H1 (cell line): ENCODE measurements around a stretch of chr11.

DNA sequence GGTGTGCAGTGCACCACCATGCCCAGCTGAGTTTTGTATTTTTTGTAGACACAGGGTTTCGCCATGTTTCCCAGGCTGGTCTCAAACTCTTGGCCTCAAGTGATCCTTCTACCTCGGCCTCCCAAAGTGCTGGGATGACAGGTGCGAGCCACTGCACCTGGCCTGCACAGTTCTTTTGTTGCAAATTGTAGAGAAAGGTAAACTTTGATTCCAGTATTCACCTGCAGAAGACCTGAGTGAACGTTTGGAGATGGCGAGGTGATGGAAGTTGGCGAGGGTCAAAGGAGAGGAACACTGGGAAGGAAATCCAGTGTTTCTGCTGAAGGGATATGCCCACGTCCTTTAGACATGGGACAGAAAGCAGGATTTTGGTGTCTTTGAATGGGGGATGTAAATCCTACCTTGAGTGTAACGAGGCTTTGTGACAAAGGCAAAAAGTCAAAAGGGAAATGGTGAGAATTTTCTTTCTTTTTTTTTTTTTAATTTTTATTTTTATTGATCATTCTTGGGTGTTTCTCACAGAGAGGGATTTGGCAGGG, 23.7 kb downstream of the PPFIA1 start:
- RRBS: no CpG with 5 or more reads among the region's 8 CpGs
CAGE:
- cytosol, long polyA plus RNA: no peak
- long polyA plus RNA: no peak
- nucleus, long polyA plus RNA: no peak

- RRBS: no CpG with 5 or more reads among the region's 17 CpGs
CAGE:
- cytosol, long polyA plus RNA: no peak
- long polyA plus RNA: start-site peak on the plus strand at chr11:70312982-70313084, 11 and 5 reads in 2 replicates
- nucleus, long polyA plus RNA: no peak
Observed at GRCh38 chr11:70312652-70313509, 42.4 kb downstream of the PPFIA1 start.

DNA sequence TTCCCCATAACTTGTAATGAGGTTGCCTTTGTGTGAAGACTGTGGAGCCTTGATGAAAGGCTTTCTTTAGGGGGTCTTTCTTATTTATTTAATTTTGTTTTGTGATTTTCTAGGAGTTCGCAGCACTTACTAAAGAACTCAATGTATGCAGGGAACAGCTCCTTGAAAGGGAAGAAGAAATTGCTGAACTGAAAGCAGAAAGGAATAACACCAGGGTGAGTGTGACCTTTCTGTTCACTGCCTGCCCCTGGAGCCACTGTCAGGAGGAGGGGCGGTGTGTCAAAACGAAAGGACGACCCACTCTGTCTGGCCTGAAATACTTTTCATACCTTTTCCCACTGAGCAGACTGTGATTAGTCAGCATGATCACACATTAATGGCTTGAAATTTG, 53.8 kb downstream of the PPFIA1 start:
- RRBS: no CpG with 5 or more reads among the region's 4 CpGs
CAGE:
- cytosol, long polyA plus RNA: no peak
- long polyA plus RNA: no peak
- nucleus, long polyA plus RNA: no peak

DNA sequence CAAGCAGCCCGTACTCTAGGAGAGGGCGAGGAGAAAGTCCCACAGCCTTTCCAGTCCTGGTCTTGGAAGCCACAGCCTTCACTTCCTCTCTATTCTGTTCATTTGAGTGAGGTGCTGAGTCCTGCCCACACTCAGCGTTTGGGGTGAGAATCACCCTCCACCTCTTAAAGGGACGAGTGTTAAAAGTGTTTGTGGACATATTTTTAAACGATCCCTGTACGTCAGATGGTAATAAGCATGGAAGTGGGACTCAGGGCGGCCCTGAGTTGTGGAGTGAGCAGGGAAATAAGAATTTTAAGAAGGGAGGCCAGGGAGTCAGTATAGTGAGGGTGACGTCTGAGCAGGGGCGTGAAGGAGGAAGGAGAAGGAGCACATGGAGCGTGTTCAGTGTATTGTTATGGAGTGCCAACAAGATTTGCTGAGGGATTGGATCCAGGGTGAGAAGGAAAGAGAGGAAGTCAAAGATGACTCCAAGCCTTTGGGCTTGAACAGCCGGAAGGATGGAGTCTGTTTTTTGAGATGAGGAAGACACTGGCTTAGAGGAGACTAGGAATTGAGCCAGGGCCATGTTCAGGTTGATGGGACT, 57.3 kb upstream of the CTTN start:
- RRBS: no CpG with 5 or more reads among the region's 11 CpGs
CAGE:
- cytosol, long polyA plus RNA: no peak
- long polyA plus RNA: no peak
- nucleus, long polyA plus RNA: no peak

GRCh38 chr11:70409489-70410039, 11.2 kb downstream of the CTTN start:
- RRBS: no CpG with 5 or more reads among the region's 12 CpGs
CAGE:
- cytosol, long polyA plus RNA: no peak
- long polyA plus RNA: no peak
- nucleus, long polyA plus RNA: no peak

- RRBS: 94% methylated on average over 18 of the region's 52 CpGs
CAGE:
- cytosol, long polyA plus RNA: no peak
- long polyA plus RNA: no peak
- nucleus, long polyA plus RNA: no peak
Observed at GRCh38 chr11:70486730-70487485, 88.6 kb downstream of the CTTN start.

DNA sequence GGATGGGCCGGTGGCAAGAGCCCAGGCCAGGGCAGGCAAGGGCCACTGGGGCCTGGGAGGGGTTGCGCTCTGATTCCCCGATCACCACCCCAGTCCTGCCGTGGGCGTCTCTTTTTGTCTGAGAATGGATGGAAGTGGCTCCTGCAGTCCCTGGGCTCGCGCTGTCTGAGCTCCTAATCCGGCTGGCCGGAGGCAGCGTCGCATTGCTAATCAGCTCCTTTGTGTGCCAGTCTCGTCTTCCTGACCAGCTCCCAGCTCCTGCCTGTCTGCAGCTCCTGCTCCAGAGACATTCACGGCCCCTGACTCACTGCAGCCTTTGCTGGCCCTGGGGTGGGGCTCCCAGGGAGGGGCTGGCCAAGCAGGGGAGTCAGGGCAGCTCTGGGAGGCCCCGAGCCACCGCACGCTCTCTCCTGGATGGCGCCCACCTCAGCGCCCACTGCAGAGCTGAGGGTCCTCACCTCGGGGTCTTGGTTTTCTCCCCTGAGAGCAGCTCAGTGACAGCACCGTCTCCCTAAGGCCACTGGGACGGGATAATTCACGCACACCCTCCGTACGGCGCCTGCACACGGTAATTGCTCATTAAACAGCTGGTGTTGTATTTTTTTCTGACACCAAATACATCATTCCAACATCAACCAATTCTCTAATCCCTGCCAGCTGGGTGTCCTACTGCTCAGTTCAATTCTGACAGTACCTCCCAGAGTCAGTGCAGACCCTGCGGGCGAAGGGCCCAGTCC, 146.9 kb downstream of the CTTN start:
- RRBS: no CpG with 5 or more reads among the region's 28 CpGs
CAGE:
- cytosol, long polyA plus RNA: no peak
- long polyA plus RNA: no peak
- nucleus, long polyA plus RNA: no peak

GRCh38 chr11:70732767-70733187, 334.4 kb downstream of the CTTN start:
- RRBS: no CpG with 5 or more reads among the region's 17 CpGs
CAGE:
- cytosol, long polyA plus RNA: no peak
- long polyA plus RNA: no peak
- nucleus, long polyA plus RNA: no peak

GRCh38 chr11:71255153-71255851, 2.9 kb upstream of the SHANK2 start:
- RRBS: no CpG with 5 or more reads among the region's 6 CpGs
CAGE:
- cytosol, long polyA plus RNA: no peak
- long polyA plus RNA: no peak
- nucleus, long polyA plus RNA: no peak

DNA sequence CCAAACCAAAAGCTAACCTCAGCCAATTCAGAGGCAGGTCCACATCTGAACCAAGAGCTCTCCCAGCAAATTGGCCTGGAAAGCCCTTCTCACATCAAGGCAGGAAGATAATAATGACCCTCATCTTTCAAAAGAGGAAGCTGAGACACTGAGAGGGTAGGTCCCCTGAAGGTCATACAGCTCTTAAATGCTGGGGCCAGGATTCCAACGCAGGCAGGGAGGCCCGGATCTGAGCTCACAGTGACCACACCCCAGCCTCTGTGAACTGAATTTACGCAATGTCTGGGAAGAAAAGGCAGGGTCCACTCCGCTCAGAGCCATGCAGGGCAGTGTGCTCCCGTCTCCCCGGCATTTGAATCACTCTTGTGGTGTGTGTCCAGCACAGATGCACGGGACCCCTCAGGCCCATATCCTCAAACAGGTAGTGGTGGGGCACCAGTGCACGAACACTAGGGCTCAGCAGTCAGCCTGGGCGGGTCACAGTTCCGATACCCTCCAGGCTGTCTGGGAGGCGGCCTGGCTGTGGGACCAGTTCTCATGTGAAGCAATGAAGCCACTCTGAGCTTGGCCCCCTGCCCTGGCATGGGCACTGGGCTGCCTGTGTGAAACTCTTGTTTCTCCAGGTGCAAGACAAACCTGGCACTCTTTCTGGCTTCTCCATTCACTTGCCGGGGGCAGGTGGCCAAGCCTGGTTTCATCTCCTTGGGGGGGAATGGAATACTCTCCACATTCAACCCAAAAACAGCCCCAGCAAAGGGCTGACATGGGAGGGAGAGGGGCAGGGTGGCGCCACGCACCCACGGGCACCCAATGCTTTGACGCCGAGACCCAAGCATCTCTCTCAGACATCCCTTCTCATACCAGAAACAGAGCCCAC, 14.5 kb downstream of the DHCR7 start:
- RRBS: no CpG with 5 or more reads among the region's 17 CpGs
CAGE:
- cytosol, long polyA plus RNA: no peak
- long polyA plus RNA: no peak
- nucleus, long polyA plus RNA: no peak

- RRBS: no CpG with 5 or more reads among the region's 18 CpGs
CAGE:
- cytosol, long polyA plus RNA: no peak
- long polyA plus RNA: no peak
- nucleus, long polyA plus RNA: no peak
Observed at GRCh38 chr11:71480566-71481208, 27.7 kb downstream of the NADSYN1 start.

- RRBS: no CpG with 5 or more reads among the region's 28 CpGs
CAGE:
- cytosol, long polyA plus RNA: no peak
- long polyA plus RNA: no peak
- nucleus, long polyA plus RNA: no peak
Observed at GRCh38 chr11:71481209-71482186, 28.5 kb downstream of the NADSYN1 start.

- RRBS: 6% methylated on average over 9 of the region's 49 CpGs
CAGE:
- cytosol, long polyA plus RNA: no peak
- long polyA plus RNA: no peak
- nucleus, long polyA plus RNA: no peak
Observed at GRCh38 chr11:71813384-71814173, 19.4 kb upstream of the DEFB108B start.

GRCh38 chr11:72081613-72082619, 1.3 kb downstream of the LRRC51 start:
- RRBS: no CpG with 5 or more reads among the region's 9 CpGs
CAGE:
- cytosol, long polyA plus RNA: no peak
- long polyA plus RNA: no peak
- nucleus, long polyA plus RNA: no peak

DNA sequence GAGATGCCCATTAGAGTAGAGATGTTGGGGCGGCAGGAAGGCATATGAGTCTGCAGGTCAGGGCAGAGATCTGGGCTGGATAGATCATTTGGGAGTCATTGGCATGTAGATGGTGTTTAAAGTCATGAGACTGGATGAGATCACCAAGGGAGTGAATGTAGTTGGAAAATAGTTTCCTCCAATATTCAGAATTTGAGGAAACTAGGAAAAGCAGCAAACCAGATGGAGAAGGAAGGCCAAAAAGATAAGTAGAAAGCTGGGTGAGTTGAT, 2.1 kb upstream of the ANAPC15 start:
- RRBS: no CpG with 5 or more reads among the region's 1 CpG
CAGE:
- cytosol, long polyA plus RNA: no peak
- long polyA plus RNA: no peak
- nucleus, long polyA plus RNA: no peak

DNA sequence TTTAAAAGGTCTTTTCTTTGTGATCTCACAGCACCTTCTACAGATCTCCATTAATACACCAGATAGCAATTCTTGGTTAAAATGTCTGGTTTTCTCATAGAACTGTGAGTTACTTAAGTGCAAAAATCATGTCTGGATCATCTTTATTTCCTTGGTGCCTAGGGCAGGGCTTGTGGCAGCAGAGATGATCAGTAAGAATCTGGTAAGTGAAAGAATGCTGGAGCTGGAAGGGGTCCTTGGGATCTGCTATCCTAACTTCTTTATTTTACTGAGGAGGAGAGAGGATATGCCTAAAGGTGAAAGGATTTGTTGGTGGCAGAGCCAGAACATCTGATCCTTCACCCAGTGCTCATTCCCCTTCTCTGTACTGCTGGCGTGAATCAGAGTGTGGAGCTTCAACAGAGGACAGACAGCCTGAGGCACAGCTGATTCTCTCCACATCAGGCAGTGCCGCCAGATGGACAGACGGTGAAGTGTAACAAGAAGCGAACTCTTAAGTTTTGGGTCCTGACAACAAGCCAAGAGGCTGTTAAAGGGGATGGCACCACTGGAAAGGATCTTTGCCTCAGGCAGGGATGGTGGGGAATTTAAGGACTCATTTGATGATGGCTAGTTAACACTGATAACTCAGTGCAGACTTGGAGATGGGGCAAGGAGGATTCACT, 81.6 kb downstream of the CLPB start:
- RRBS: no CpG with 5 or more reads among the region's 4 CpGs
CAGE:
- cytosol, long polyA plus RNA: no peak
- long polyA plus RNA: no peak
- nucleus, long polyA plus RNA: no peak

DNA sequence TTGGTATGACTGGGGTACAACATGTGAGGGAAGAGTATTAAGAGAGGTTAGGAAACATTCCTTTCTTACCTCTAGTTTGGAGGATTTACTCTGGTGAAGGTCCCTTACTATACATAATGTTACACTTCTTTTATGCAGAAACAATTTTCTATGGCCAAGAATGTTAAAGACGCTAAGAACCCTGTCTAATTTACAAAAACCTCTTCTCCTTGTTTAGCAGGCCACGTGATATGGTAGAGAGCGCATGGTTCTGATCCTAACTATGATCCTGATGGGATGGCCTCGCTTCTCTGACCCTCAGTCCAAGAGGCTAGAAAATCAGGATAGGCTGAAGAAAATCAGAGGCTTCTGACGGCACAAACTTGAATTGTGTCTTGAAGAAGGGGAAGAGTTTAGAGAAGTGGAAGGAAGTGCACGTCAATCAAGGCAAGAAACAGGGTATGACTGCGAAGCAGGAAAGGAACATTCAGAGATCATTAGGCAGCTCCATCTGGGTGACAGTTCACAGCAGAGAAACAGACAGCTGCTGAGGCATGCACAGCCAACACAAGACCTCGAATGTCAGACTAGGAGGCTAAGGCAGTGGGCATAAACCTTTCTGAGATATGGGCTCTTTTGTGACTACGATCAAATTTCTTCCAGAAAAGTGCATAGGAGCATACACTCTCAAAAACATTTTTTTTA, 29.4 kb downstream of the CLPB start:
- RRBS: no CpG with 5 or more reads among the region's 9 CpGs
CAGE:
- cytosol, long polyA plus RNA: no peak
- long polyA plus RNA: no peak
- nucleus, long polyA plus RNA: no peak

GRCh38 chr11:72598363-72598791, 75.8 kb downstream of the PDE2A start:
- RRBS: no CpG with 5 or more reads among the region's 5 CpGs
CAGE:
- cytosol, long polyA plus RNA: no peak
- long polyA plus RNA: no peak
- nucleus, long polyA plus RNA: no peak

DNA sequence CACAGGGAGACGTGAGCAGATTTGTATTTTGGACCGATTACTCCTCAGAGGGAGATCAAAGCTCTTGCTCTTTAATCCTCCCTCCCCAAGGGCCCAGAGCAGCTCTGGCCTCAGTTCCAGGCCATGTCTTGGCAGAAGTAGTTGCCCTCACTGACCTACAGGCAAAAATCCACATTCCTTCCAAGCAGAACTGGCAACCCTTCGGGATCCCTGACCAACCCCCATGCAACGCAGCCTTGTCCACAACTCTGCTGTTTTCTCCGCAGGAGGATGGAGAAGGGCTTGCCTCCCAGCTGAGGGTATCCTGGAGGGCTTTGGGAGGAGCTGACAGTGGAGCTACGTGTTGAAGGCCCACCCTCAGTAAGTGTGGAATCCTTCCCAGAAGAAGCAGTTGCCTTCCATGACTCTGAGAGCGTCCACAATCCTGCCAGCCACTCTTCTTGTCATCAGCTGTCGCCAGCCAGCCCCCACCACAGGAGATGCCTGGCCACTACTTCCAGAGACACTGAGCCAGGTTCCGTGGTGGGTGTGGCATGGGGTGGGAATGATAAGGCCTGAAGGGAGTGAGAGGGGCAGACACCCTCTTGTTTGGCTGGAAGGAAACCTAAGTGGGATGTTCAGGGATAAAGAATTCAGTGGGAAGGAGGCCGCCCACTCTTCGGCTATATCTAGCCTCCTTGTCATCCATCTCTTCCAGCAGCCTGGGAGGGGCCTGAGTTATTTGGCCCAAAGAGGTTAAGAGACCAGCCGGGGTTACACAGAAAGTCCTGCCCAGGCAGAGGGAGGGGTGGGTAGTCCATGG, 68.0 kb downstream of the PDE2A start:
- RRBS: no CpG with 5 or more reads among the region's 12 CpGs
CAGE:
- cytosol, long polyA plus RNA: no peak
- long polyA plus RNA: no peak
- nucleus, long polyA plus RNA: no peak

GRCh38 chr11:72624329-72625283, 49.6 kb downstream of the PDE2A start:
- RRBS: no CpG with 5 or more reads among the region's 15 CpGs
CAGE:
- cytosol, long polyA plus RNA: no peak
- long polyA plus RNA: no peak
- nucleus, long polyA plus RNA: no peak